ENCODE measurements around a stretch of chr6.

GRCh38 chr6:161186098-161186971 is 87.5 kb downstream of the AGPAT4 start:
- PRO-cap, 2 experiments, result no peak in any of the 2 experiments

DNA sequence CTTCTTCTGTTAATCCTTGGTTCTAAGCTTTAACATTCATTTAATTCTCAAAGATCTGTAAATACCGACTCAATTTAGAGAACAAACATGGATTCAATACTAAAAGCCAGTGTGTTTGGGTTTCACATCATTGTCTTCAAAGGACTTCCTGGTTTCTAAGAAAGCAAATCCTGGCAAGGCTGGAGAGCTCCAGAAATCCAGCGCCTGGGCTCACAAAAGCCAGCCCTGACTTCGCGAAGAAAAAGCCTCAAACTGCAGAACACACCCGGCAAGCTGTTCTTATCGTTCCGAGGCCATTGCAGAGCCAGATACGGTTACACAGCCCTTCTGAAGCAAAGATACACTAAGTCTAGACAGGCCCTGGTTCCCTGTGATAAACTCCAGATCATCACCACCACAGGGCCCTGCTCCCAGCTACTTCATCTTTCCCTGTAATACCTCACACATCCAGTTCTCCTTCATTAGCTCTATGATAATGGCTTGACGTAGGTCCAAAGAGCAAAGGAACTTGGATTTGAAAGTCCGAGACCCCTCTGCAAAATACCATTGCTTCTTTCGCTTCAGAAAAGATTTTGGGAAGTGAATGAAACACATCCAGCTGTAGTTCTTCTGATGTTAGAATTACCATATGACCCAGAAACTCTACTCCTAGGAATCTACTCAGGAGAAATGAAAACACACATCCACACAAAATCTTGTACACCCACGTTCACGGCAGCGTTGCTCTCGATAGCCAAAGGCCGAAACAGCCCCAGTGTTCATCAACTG is 19.0 kb downstream of the AGPAT4 start:
- PRO-cap, 2 experiments, result no peak in any of the 2 experiments

DNA sequence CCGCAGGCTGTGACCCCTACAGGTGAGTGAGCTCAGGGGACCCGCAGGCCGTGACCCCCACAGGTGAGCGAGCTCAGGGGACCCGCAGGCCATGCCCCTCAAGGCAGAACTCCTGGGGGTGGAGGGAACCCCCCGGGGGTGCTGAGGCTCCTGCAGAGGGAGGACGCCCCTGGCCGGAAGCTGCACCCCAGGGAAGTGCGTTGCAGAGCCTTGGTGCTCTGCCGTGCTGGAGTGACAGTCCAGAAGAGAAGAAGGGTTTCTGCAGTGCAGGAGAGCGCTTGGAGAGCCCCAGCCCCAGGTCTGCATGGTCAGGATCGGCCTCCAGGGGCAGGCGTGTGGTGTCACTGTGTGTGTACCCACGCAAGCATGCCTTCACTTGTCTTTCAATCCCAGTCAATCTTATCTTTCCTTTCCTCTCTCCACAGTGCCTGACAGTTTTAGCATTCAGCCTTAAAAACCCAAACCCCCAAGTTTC is 101.2 kb upstream of the AGPAT4 start:
- PRO-cap, 2 experiments, result no peak in any of the 2 experiments

- PRO-cap, 2 experiments, result peak in 1 of 2 experiments; most common plus-strand start chr6:161439223 (in 1)
Measured at GRCh38 chr6:161438820-161439802, 165.2 kb upstream of the AGPAT4 start.

DNA sequence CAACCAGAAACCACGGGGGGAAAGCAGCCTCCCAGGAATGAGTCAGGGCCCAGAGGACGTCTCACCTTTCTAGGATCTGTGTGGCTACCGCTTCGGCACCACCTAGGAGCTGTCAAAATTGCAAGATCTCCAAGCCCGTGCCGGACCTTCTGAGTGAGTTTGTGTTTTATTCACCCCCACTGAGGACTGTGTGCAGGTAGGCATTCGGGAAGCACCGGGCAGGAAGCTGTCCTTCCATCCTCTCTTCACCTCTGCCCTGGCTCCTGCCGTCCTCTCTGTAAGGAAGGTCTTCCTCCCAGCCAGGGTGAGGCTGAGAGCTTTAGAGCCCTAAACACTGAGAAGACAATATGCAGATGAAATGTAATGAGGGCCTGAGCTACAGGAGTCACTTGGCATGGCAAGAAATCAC is 171.6 kb downstream of the PACRG start:
- PRO-cap, 2 experiments, result no peak in any of the 2 experiments

DNA sequence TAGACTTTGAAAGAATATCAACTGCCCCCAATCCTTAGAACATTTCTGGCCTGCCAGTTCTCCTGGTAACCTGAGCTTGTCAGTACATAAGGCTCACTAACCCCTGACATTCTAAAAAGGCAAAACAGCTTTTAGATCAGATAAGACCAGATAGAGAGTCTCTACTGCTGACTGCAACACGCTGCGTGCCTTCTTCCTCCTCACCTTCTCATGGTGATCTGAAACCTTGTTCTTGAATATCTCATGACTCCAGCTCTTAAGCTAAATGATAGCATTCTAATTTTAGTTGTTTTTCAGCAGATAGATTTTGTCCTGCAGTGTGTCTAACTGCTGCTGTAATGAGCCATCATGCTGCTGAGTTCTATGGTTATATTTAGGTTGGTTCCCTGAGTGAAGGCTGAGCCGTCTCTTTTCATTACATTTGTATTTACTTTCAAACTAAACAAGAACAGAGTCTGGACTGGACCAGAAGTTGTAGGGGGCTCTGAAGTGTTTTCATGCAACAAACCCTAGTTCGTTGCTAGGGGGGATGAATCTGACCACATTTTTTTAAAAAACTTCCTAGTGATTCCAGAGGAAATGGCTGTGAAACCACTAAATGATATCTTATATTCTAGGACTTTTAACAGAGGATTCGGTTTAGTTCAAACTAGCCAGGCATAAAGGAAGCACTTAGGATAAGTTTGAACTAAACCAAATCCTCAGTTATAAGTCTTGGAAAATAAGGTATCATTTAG is 328.2 kb upstream of the QKI start:
- PRO-cap, 2 experiments, result peak in 2 of 2 experiments; most common plus-strand start position 338 of the sequence (in 1); most common minus-strand start position 220 of the sequence (in 2)

GRCh38 chr6:163231926-163232550 is 182.5 kb upstream of the QKI start:
- PRO-cap, 2 experiments, result no peak in any of the 2 experiments

DNA sequence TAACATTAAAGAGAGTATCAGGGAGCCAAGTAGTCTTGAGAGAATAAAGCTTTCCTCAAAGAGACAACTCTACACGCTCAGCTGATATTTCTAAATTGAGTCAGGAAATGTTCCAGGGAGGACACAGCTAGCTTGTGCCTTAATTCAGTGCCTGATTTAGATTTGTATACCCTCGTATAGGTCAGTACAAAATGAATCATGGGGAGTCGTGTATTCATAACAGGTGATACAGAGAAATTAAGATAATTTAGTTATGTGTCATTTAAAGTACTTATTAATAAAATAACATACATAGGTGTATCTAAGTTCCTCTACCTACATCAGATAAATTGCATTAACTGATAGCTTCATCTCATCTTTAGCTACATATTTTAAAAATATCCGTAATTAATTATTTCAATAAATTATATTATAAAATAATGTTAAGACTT is 74.9 kb upstream of the QKI start:
- PRO-cap, 2 experiments, result no peak in any of the 2 experiments

GRCh38 chr6:163346357-163347062 is 68.0 kb upstream of the QKI start:
- PRO-cap, 2 experiments, result no peak in any of the 2 experiments

GRCh38 chr6:163404402-163405558 is 9.7 kb upstream of the QKI start:
- PRO-cap, 2 experiments, result peak in 2 of 2 experiments; most common plus-strand start chr6:163405195 (in 1); most common minus-strand start chr6:163405072 (in 1)

DNA sequence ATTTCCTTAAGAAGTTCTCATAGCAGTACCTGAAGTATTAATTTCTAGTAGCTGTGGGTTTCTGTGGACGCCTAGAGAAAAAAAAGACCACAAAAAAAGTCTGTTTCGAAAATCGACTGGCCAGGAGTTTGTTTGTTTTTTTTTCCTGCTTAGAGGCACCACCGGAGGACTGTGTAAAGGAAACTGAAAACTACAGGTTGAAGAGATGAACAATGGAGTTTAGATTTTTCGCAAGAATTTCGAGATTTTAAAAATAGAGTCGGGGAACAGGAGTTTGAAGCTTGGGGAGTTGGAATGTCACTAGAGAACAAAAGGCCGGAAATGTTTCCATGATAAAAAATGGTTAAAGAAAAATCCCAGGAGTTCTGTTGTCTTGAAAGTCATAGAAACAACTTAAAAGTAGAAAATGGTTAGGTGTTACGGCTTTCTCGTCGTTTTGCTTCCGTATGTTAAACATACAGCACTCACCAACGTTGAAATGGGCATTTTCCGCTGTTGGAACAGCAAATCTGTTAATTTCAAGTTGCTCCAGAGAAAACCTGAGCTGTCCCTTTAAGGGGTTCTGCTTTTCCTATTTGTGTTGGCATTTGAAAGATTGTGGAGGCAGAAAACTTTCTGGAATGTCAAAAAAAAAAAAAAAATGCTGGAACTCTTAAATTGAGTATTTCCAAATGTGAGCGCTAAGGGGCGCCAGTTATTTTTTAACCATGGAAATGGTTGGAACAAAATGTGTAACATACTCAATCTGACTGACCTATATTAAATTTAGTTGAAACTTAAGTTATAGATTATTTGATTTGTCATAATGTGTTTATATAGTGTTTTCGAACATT is 2.0 kb downstream of the QKI start:
- PRO-cap, 2 experiments, result no peak in any of the 2 experiments

GRCh38 chr6:163457224-163458248 is 43.0 kb downstream of the QKI start:
- PRO-cap, 2 experiments, result no peak in any of the 2 experiments

- PRO-cap, 2 experiments, result no peak in any of the 2 experiments
Measured at GRCh38 chr6:163471813-163472268, 57.3 kb downstream of the QKI start.

GRCh38 chr6:163475429-163476030 is 61.0 kb downstream of the QKI start:
- PRO-cap, 2 experiments, result no peak in any of the 2 experiments

DNA sequence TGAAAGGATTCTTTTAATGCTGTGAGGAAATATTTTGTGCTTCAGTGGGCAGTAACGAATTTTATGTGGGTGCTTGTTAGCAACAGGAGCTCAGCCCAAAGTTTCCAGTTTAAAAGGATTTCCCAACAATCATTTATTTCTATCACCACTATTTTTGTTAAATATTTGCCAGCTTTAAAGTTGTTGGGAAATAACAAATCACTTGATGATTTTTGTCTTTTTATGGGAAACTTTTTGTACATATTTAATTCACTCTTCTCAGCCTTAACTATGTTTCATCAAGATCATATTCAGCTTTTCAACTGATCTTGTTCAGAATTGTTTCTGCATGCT is 111.9 kb downstream of the QKI start:
- PRO-cap, 2 experiments, result no peak in any of the 2 experiments

DNA sequence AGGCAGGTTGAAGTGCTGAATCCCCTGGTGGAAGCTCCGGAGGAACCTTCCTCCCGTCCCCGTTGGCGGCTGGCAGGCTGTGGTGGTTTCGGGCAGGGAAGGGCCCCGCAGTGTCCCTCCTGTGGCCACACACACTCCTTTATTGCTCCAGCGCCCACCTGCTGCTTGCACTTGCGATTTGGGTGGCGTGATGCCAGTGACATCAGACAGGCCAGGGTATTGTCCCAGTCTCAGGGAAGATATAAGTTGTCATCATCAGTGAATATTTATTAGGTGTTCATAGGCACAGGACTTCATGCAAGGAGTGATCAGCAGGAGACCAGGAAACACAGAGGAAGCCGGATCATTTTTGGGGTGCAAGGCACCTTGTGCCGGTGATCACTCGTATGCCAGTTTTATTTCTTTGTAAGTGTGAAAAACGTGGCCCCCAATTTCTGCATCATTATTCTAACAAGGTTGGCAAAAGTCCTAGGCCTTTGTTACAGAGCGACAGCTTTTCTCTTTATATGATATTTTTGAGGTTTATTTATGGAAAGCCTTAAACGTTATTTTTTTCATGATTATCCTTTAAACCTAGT is 530.5 kb downstream of the QKI start:
- PRO-cap, 2 experiments, result no peak in any of the 2 experiments

DNA sequence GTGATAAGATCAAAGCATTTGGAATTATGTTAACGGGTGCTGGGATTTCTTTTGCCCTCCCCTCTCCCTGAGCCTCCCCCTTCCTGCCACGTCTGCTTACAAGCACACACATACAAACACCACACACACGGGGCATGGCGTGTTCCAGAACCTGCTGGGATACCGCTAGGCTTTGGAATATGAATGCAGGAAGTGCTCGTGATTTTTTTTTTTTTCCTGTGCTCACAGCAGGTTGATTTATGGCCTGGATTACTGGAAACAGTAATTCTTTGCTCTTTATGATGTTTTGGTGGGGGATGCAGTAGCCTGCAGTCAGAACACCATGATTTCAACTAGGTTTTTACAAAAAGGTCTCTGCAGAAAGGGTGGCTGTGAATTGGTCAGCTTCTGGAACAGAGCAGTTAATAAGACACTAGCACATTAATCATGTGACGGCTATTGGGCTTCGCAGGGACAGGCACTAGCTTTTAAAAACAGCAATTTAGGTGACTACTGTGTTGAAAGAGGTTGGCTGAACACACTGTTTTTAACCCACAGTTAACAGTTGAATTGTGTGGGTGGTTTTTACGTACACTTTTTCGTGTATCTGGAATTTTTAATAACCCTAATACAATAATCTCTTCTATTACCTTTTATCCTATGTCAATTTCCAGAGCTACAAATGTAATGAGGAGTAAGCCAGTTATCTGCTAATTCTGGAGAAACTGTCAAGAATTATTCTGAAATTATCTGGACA is 551.5 kb downstream of the QKI start:
- PRO-cap, 2 experiments, result peak in 1 of 2 experiments; most common plus-strand start position 124 of the sequence (in 1)

GRCh38 chr6:164039928-164040465 is 625.5 kb downstream of the QKI start:
- PRO-cap, 2 experiments, result peak in 2 of 2 experiments; most common minus-strand start chr6:164040191 (in 2)

DNA sequence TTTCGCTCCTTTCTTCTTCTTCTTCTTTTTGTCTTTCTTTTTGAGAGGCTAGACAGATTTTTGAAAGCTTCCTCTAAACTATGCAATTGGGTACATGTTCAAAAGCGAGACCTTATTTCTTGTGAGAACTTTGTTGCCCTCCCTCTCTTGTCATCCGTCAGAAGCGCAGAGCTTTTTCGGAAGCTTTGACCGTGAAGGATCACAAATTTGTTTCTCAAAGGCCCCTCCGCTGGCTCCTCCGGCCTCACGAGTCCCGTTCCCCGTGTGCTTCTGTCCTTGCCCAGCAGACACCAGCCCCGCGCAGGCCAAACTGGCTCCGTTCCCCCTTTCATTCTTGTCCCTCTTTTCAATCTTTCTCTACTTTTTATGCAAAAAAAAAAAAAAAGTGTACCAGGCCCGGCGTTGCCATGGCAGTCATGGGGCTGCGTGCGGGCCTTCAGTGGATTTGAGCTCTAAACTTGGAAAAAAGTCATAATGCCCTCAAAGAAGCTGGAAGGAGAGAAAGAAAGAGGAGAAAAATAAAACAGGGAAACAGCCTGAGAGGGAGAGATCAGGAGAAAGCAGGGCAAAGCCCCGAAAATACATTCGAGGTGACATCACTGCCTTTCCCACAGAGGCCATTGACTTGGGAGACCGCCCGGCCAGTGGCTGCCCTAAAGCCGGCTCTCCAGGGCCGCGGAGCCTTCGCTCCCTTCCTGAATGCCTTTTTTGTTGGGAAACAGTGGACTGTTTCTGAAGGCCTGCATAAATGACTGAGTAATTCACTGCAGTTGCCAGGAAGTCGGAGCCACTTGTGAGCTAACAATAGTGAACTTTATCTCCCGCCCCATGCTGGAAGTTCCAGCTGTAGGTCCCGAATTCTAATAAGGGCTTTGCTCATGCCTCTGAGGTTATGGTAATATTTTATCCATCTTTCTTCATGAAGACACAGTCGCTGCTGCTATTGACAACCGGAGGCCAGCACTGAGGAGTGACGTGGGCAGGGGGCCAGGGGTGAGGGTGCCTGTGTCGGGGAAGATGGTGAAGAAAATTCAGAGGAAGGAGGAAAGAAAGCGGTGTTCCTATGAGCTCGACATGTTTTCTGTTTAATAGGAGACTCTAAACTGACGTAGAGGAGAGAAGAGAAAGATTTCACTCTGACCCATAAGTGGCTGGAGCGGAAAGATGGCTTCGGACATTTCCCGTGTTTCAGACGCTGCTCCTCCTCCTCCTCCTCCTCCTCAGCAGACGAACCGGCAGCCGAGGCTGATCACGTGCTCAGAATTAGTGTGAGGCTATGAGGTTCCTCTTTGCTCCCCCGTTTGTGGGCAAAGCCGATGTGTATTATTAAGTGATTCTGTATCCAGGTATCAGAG is 670.9 kb downstream of the QKI start:
- PRO-cap, 2 experiments, result peak in 2 of 2 experiments; most common plus-strand start position 764 of the sequence (in 1); most common minus-strand start position 701 of the sequence (in 1)

DNA sequence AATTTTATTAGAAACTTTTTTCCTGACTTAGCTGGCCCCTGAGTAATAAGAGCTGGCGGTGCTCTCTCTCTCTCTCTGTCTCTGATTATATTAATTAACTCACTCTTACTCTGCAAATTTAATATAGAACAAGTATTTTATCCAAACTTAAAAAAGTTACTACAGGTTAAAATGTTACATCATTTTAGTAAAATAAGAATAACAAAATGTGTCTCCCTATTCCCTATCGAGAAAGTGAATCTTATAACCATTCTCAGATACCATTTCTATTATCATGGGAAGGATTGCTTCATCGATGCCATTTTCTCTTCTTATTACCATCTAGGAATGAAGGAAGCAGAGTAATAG is 869.2 kb downstream of the C6orf118 start:
- PRO-cap, 2 experiments, result no peak in any of the 2 experiments

All from right ventricle myocardium (tissue), 1 donor.